GM23338 (cell line): ENCODE measurements around a stretch of chr10.

GRCh38 chr10:102648298-102648824 is 4.1 kb downstream of the TRIM8 start:
- PRO-cap: no peak
- RAMPAGE, long total RNA: no peak

DNA sequence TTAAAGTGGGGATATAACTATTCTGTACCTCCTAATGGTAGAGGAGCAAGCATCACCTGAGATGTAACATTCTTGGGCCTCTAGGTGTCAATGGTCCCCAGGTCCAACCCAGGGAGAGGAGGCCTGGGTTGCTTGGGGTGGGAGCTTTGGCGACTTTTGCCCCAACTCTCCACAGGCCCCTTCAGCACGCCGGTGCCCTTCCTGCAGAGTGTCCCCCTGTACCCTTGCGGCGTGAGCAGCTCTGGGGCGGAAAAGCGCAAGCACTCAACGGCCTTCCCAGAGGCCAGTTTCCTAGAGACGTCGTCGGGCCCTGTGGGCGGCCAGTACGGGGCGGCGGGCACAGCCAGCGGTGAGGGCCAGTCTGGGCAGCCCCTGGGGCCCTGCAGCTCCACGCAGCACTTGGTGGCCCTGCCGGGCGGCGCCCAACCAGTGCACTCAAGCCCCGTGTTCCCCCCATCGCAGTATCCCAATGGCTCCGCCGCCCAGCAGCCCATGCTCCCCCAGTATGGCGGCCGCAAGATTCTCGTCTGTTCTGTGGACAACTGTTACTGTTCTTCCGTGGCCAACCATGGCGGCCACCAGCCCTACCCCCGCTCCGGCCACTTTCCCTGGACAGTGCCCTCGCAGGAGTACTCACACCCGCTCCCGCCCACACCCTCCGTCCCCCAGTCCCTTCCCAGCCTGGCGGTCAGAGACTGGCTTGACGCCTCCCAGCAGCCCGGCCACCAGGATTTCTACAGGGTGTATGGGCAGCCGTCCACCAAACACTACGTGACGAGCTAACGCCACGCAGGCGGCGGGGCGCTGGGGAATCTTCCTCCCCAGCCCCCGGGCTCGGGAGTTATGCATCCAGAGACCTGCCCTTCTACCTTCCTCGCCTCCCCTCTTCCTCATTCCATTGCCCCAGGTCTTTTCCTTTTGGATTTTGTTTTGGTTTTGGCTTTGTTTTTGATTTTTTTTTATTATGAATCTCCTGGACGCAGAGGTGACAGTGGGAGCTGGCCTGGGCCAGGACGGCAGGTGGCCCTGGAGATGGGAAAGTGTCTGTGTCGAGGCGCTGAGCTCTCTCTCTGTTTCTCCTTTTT is 12.6 kb downstream of the TRIM8 start:
- PRO-cap: no peak
- RAMPAGE, long total RNA: no peak

DNA sequence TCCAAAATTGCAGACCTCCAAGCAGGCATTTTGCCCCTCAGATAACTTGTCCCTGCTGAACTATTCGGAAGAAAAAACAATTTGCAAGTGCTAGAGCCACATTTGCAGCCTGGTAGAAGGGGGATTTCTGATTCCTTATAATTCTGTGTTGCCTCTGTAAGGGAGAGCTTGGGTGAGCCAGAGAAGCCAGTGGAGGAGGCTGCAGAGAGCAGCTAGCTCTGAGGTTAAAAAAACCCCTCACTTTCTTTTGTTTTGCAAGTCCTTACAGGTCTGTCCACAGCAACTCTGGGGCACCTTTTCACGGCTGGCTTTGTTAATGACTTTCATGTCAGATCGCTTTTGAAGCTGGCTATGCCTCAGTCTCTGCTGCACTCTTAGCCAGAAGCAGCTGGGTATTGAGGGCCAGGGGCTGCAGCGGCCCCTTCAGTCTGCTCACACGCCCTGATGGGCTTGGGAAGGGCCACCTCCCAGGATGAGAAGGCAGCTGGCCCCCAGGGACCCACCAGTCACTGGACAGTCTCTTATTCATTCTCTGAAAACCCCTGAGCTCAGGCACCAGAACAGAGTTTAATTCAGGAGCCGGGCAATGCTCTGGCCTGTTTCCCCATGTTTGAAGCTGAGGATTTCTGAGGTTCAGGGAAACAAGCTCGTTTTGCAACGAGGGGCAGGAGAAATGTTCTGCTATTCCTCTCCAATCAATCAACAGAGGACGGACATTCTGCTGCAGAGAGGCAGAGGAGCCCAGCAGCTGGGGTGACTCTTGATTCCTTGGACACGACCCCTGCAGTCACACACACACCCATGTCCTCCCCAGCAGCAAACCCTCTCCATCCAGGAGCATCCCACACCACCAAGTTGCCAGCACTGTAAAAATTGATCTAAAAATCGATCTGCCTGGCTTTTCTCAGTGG is 30.9 kb downstream of the TRIM8 start:
- PRO-cap: no peak
- RAMPAGE, long total RNA: no peak

- PRO-cap: bidirectional peak, plus-strand start at chr10:102801523, minus-strand start at chr10:102801499
- RAMPAGE, long total RNA: no peak
Observed at GRCh38 chr10:102801344-102801980, 35.8 kb downstream of the CYP17A1 start.

- PRO-cap: no peak
- RAMPAGE, long total RNA: no peak
Observed at GRCh38 chr10:102917067-102917471, 1.0 kb upstream of the CNNM2 start.

DNA sequence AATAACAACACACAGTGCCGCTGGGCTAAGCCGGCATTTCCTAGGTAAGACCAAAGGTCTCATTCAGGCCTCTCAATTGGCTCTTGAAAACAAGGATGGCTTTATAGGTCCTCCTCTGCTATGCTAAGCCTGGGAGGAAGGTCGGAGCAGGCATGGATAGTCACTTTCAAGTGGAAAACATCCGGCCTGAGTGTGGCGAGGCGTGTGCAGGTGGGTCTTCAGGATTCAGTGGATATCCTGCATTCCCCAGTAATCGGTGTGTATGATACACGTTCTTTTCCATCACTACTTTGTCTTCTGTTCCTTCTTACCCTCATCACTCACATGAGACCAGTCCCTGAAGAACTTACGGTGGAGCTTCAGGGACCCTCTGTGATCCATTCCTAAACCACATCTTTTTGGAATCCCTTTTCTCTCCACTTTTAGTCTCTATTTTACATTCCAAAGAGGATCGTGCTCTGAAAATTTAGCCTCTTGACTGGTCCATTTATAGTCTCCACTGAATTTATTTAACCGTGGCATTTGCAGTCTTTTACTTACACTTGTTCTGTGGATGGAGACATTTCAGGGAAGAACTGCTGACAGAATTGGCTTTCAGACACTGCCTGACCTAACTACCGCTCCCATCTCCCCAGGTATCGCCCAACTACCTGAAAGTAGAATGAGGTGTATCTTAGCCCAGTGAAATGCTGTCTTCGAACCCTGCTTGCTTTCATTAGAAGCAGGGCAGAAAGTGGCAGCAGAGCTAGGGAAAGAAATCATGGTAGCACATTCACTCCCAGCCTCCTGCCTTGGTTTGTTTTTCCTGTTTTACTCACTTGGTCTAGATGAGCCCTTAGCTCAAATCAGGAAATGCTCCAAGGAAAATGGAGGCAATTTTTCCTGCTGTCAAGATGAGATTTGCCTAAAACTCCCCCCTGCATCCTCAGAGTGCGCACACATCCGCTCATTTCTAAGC is 109.0 kb downstream of the NT5C2 start:
- PRO-cap: no peak
- RAMPAGE, long total RNA: no peak

DNA sequence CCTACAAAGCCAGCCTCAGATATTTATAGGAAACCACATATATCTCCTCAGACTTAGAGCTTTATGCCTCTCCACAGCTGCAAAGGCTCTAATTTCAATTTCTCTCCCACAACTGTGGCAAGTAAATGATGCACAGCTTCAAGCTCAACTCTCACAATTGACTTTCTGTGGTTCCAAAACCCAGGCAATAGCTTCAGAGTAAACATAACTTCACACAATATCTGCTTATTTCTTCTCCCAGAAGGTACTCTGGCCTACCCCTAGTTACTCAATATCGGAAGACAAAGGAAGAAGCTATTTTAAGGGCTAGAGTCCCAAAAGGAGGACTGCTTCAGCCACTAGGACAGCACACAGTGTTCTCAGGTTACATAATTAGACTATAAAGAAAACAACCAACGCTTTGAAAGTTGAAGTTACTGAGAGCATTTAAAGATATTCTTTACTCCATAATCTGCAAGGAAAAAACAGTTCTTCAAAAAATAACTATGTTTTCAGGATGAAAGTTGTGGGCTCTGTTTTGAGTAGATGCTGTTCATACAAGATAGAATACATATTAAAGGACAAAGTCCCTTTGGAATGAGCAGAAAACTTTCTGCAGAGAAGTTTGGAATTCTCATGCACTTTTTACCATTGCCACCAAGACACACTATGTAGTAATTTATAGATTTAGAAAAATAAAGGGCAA is 81.9 kb downstream of the NT5C2 start:
- PRO-cap: no peak
- RAMPAGE, long total RNA: no peak

DNA sequence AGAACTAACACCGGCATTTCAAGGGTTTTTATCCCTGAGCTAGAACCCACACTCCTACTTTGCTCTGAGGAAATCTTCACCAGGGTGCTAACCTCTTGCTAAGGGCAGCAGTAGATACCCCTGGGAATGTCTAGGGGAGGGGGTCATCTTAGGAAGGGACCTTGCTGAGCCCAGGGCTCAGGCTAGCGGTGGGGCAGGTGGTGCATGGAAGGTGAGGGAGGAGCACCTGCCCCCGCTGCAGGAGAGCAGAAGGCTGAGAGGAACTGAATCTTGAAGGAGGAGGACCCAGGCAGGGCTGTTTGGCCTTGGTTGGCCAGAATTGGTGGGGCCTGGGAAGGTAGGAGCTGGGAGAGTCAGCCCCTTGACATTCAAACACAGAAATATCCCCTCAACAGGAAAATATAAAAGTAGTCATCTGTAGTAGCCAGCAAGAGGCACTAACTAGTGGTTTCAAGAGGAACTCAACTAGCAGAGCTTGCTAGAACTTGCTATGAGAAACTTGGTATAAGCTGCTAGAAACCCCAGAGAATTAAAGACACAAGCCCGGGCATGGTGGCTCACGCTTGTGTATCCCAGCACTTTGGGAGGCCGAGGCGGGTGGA is 7.0 kb downstream of the CALHM3 start:
- PRO-cap: no peak
- RAMPAGE, long total RNA: no peak

DNA sequence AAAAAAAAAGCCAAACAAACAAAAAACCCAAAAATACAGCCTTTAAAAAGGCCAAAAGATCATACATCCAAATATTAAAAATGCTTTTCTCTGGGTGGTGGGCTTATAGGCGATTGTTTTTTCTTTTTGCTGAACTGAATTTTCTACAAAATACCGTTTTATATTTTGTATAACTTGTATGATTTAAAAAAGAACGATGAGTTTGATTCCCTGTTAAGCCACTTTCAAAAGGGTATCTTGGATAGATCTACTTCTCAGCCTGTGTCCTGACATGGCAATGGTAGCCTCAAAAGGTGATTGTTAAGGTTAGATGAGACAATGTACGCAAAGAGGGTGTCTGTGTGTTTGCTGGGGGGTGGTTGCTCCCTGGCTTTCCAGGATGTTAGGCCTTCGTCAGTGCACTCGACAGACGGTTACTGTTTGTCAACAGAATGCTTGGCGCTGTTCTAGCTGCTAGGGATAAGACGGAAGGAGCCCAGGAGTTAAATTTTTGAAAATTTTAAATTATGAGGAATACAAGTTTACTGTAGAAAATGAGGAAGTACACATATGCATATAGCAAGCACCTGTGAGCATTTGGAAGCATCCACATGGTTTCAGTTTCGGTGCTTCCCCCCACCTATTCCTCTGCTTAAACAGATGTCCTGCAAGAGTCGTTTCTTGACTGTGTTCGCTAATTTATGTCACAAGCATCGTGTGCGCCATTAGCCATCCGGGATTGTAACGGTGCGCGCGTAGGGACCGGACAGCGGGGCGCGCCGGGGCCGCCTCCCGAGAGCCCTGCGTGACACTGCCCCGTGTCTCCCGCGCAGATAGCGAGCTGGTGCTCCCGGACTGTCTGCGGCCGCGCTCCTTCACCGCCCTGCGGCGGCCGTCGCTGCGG is 90.5 kb downstream of the NEURL1 start:
- PRO-cap: no peak
- RAMPAGE, long total RNA: no peak

- PRO-cap: no peak
- RAMPAGE, long total RNA: no peak
Observed at GRCh38 chr10:103604144-103604556, 110.6 kb downstream of the NEURL1 start.

DNA sequence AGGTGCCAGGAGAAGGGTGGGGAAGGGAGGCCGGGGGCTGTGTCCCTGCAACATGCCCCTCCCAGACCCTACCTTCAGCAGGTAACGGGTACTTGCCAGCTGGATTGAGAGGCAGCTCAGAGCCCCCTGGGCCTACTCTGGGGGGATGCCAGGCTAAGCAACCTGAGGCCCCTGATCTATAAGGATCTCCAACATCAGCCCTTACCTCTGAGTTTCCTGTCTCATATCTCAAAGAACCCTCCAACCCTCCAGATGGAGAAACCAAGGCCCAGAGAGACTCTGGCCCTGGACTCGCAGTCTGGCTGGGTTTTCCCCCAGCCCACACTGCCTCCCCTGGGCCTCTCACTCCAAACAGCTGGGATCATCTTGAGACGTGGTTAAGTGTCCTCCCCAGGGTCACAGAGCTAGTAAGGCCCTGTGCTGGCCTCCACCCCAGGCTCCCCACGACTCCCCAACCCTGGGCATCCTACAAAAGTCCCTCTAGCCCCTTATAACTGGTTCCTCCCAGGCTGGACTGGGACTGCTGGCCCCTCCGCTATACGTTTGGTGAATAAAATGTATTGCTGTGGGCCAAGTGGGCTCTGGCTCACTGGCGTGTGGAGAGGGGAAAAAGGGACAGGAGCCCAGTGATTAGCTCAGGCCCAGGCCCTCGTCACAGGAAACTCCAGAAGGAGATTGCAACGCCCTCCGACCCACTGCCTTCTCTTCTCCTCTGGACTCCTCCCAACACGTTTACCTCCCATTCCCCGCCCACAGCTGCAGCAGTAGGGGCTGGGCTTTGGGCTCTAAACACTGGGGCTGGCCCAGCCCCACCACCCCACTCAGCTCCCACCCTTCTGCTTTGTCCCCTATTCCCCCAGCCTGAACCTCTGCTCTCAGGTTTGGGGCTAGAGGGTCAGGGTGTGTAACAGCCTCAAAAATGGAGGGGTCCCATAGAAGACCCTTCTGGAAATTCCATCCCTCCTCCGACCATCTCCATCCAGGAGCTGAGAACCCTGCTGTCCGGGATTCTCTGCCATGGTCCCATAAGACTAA is 173.7 kb downstream of the NEURL1 start:
- PRO-cap: bidirectional peak, plus-strand start at position 753 of the sequence, minus-strand start at position 677 of the sequence
- RAMPAGE, long total RNA: no peak

DNA sequence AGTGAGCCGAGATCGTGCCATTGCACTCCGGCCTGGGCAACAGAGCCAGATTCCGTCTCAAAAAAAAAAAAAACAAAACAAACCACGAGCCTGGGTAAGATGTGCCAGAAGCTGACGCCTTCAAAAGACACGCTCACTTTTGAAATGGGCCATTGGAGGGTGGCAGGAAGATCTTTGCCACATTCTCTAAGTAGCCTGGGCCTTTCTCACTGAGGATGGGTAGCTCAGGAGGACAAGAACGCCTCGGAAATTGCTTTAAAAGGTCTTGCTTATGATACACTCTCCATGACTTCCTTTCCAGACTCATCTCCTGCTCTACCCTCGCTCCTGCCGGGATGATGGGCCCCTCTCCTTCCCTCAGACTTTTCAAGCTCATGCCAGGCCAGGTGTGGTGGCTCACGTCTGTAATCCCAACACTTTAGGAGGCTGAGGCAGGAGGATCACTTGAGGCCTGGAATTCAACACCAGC is 172.6 kb downstream of the SH3PXD2A start:
- PRO-cap: no peak
- RAMPAGE, long total RNA: no peak

GRCh38 chr10:103695491-103696146 is 159.8 kb downstream of the SH3PXD2A start:
- PRO-cap: no peak
- RAMPAGE, long total RNA: no peak

DNA sequence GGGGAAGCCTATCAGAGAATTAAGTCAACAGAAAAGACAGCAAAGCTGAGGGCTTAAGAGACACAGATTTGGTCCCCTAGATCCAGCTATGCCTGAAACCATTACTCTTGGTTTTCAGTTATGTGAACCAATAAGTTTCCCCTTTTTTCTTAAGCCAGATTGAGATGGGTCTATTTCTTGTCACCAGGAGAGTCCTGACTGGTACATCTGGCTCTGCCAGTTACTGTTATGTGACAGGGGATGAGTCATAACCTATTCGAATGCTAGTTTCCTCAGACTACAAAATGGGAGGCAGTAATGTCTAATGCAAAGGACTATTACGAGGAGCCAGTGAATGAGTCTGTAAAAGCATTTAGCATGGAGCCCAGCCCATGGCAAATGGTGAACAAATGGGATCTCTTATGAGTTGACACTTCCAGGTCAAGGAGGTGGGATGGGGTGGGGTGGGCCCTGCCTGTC is 110.2 kb downstream of the SH3PXD2A start:
- PRO-cap: no peak
- RAMPAGE, long total RNA: no peak

GRCh38 chr10:103758131-103758723 is 97.1 kb downstream of the SH3PXD2A start:
- PRO-cap: no peak
- RAMPAGE, long total RNA: no peak

DNA sequence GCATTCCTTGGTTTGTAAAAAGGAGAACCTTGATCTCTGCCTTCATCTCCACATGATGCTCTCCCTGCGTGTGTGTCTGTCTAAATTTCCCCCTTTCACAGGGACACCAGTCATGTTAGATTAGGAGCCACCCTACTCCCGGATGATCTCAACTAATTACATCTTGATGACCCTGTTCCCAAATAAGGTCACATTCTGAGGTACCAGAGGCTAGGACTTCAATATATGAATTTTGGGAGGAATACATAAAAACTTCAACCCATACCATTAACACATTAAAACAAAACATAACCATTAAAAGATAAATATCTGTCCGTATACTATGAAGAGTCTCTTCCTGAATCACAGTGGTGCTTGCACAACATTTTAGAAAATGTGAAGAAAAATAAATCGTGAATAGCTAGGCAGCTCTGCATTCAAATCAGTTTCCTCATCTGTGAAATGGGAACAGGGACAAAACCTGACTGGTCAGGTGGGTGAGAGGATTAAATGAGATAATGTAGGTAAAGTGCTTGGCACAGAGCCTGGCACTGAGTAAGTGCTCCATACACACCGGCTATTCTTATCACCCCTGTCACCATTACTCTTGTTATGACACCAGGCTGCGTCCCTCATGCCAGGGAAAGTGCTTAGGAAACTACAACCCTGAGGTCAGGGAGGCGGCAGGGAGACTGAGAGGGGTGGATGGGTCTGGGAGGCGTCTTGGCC is 78.6 kb downstream of the SH3PXD2A start:
- PRO-cap: no peak
- RAMPAGE, long total RNA: no peak

GRCh38 chr10:103789484-103790033 is 65.8 kb downstream of the SH3PXD2A start:
- PRO-cap: no peak
- RAMPAGE, long total RNA: no peak

DNA sequence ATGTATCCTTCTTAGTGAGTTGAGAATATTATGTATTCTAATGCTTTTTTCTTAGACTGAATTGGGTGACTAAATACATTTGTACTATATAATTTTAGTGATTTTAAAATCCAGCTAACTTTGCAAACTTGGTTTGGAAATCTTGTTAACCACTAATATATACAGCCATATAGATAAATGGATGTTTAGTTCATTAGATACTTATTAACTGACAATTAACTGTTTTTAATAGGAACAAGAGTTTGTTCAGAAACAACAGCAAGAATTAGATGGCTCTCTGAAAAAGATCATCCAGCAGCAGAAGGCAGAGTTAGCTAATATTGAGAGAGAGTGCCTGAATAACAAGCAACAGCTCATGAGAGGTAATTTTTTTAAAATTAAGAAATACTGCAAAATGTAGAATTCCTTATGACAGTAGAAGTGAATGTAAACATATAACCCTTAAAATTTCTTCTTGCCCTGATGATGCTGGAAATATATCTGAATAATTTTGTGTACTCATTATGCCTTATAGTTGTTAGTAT is 51.0 kb downstream of the SLK start:
- PRO-cap: no peak
- RAMPAGE, long total RNA: no peak

GRCh38 chr10:104019528-104020033 is 52.6 kb downstream of the SLK start:
- PRO-cap: no peak
- RAMPAGE, long total RNA: no peak

DNA sequence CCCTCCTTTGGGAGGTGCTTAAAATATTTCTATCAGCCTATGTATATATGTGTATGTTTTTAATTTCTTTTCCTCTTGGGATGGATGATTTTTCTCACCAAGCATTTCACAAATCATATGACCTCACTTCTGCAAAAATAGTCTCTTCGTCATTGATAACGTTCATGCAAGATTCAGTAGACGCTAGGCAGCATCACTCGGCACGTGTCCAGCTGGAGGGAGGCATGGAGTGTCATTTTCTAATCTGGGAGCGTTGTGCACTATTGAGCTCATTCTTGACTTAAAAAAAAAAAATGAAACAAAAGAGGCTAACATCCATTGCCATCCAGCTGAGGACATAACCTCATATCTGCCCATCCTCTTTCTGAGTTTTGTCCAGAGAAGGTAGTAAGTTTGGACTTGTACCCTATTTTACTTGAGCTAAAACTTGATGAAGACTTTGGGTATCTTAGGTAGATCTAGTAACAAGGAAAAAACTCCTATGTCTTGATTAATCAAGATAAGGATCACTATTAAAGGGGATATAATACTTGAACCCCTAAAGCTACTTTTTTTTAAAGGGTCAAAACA is 56.1 kb downstream of the COL17A1 start:
- PRO-cap: no peak
- RAMPAGE, long total RNA: no peak